BJ (cell line): Measurements from ENCODE around the gene TRANK1.

GRCh38 chr3:36618327-36618560 is 146.1 kb downstream of the DCLK3 start:
- CAGE, long polyA plus RNA, result no peak
- RRBS, result no CpG with 5 or more reads among the region's 2 CpGs

DNA sequence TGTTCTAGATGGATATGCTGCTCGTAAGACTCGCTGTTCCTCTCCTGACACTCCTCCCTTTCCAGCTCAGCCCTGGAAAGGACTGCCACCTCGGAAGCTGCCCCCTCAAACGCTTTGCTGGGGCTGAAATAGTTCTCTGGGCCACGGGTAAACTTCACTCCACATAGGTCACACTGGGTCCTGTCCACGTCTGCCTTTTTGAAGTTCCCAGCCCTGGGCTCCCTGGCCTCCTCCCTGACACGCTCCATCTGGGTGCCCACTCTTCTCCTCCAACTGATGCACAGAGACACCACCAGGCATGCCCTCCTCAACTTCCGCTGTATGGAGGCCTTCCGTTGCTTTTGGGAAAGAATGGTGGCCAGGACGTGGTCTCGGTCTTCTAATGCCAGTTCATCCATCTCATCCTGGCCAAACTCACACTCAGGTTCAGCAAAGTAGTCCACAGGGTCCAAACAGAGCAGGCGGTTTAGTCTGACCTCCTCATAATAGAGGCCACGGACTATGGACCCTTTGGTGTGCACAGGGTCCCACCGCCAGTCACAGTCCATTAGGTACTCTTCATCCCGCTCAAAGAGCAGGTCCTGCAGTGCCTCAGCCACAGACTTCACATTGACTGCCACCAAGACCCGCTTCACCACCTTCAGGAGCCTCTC is 66.9 kb upstream of the DCLK3 start:
- CAGE, long polyA plus RNA, result no peak
- RRBS, result no CpG with 5 or more reads among the region's 16 CpGs

- CAGE, long polyA plus RNA, result no peak
- RRBS, result 1% methylated on average over 46 of the region's 87 CpGs
These were observed at the start of gene TRANK1 for GRCh38 chr3:36944583-36945480. TRANK1 (minus strand) TSS chr3:36945054.

GRCh38 chr3:36969394-36970312 is 23.3 kb downstream of the EPM2AIP1 start:
- CAGE, long polyA plus RNA, result no peak
- RRBS, result no CpG with 5 or more reads among the region's 7 CpGs

DNA sequence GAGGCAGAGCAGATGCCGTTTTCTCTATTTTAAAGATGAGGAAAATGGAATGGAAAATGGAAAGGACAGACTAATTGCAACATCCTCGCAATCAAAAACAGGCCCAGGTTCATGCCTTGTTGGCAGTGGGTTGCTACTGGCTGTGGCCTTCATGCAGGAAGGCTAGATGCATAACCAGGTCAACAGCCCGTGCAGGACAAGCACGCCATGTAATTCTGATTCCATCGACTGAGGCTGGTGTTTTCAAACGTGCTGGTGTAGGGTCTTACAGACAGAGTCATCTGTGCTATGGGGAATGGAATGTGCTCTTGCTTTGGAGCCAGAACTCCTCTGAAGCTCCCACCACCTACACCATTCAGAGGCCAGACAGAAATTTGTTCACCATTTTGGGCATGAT is 37.9 kb downstream of the MLH1 start:
- CAGE, long polyA plus RNA, result no peak
- RRBS, result no CpG with 5 or more reads among the region's 6 CpGs

- CAGE, long polyA plus RNA, result no peak
These were observed 90.2 kb downstream of the MLH1 start for GRCh38 chr3:37083595-37083832.

DNA sequence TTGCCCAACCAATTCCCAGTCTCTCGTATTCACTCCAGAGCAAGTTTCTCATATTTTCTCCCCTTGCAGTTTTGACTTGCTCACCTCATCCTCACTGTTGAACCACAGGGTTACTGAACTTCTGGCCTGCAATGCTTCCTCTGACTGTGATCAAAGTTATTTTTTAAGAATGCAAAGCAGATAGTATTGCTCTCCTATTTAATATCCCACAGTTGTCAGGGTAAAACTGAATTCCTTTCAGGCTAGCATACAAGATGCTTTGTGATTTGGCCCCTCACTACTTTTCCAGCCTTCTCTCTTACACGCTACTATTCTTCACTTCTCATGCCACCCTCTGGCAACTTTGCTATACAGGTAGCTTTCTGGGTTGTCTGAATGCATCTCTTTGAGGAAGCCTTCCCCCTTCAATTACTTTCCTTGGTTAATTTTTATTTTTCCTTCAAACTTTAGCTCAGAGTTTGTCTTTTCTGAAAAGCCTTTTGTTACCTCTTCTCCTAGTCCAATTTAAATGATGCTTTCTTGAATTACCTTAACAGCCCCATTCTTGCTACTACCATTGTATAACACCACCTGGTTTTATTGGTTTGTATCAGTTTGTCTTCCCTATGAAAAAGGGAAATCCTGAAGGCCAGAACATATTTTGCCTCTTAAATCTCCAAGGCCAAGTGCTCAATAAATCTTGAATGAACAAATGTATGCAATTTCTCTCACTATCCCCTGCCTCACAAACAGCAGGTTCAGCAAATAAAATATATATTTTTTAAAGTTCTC is 80.7 kb downstream of the LRRFIP2 start:
- CAGE, long polyA plus RNA, result no peak
- RRBS, result no CpG with 5 or more reads among the region's 2 CpGs

DNA sequence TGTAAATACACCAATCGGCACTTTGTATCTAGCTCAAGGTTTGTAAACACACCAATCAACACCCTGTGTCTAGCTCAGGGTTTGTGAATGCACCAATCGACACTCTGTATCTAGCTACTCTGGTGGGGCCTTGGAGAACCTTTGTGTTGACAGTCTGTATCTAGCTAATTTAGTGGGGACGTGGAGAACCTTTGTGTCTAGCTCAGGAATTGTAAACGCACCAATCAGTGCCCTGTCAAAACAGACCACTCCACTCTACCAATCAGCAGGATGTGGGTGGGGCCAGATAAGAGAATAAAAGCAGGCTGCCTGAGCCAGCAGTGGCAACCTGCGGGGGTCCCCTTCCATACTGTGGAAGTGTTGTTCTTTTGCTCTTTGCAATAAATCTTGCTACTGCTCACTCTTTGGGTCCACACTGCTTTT is 9.5 kb upstream of the GOLGA4 start:
- CAGE, long polyA plus RNA, result no peak
- RRBS, result no CpG with 5 or more reads among the region's 5 CpGs

GRCh38 chr3:37302519-37303336 is 59.7 kb downstream of the GOLGA4 start:
- CAGE, long polyA plus RNA, result no peak
- RRBS, result no CpG with 5 or more reads among the region's 2 CpGs

- CAGE, long polyA plus RNA, result no peak
- RRBS, result no CpG with 5 or more reads among the region's 3 CpGs
These were observed 75.9 kb downstream of the GOLGA4 start for GRCh38 chr3:37318841-37319430.

GRCh38 chr3:37323949-37324396 is 80.9 kb downstream of the GOLGA4 start:
- CAGE, long polyA plus RNA, result no peak
- RRBS, result no CpG with 5 or more reads among the region's 3 CpGs

DNA sequence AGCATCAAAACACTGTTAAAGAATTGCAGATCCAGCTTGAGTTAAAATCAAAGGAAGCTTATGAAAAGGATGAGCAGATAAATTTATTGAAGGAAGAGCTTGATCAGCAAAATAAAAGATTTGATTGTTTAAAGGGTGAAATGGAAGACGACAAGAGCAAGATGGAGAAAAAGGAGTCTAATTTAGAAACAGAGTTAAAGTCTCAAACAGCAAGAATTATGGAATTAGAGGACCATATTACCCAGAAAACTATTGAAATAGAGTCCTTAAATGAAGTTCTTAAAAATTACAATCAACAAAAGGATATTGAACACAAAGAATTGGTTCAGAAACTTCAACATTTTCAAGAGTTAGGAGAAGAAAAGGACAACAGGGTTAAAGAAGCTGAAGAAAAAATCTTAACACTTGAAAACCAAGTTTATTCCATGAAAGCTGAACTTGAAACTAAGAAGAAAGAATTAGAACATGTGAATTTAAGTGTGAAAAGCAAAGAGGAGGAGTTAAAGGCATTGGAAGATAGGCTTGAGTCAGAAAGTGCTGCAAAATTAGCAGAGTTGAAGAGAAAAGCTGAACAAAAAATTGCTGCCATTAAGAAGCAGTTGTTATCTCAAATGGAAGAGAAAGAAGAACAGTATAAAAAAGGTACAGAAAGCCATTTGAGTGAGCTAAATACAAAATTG is 83.3 kb downstream of the GOLGA4 start:
- CAGE, long polyA plus RNA, result no peak
- RRBS, result no CpG with 5 or more reads among the region's 1 CpG

GRCh38 chr3:37377008-37377500 is 74.9 kb upstream of the ITGA9 start:
- CAGE, long polyA plus RNA, result no peak
- RRBS, result no CpG with 5 or more reads among the region's 1 CpG

GRCh38 chr3:37385692-37386376 is 66.1 kb upstream of the ITGA9 start:
- CAGE, long polyA plus RNA, result no peak
- RRBS, result no CpG with 5 or more reads among the region's 7 CpGs

DNA sequence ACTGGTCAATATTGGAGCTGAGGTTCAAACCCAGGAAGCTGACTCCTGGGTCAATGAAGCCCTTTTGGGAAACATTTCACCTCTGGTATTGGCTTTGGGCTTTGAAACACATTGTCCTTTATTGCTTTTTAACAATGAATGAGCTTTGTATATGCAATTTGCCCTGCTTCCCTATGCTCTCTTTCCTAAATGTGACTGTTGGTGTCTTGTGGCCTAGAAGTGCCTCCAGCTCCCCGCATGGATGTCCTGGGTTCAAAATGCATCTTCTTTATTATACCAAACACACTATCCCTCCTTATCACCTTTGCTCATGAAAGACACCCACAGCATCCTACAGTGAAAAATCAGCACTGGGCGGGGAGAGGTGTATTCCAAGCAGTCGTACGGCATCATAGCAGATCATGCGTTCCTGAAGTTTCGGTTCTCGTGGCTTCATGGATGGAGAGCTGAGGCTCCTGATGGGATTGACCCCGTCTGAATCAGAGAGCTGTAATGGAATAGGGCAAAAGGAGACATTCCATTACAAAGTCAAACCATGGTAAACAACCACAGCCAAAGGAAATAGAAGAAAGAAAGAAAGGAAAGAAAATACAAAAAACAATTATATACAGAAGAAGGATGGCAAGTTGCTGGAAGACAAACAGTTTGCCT is 19.4 kb upstream of the ITGA9 start:
- CAGE, long polyA plus RNA, result no peak
- RRBS, result no CpG with 5 or more reads among the region's 8 CpGs

GRCh38 chr3:37580204-37580937 is 128.4 kb downstream of the ITGA9 start:
- CAGE, long polyA plus RNA, result no peak
- RRBS, result no CpG with 5 or more reads among the region's 7 CpGs

GRCh38 chr3:37906116-37906850 is 44.6 kb downstream of the CTDSPL start:
- CAGE, long polyA plus RNA, result no peak
- RRBS, result no CpG with 5 or more reads among the region's 7 CpGs

DNA sequence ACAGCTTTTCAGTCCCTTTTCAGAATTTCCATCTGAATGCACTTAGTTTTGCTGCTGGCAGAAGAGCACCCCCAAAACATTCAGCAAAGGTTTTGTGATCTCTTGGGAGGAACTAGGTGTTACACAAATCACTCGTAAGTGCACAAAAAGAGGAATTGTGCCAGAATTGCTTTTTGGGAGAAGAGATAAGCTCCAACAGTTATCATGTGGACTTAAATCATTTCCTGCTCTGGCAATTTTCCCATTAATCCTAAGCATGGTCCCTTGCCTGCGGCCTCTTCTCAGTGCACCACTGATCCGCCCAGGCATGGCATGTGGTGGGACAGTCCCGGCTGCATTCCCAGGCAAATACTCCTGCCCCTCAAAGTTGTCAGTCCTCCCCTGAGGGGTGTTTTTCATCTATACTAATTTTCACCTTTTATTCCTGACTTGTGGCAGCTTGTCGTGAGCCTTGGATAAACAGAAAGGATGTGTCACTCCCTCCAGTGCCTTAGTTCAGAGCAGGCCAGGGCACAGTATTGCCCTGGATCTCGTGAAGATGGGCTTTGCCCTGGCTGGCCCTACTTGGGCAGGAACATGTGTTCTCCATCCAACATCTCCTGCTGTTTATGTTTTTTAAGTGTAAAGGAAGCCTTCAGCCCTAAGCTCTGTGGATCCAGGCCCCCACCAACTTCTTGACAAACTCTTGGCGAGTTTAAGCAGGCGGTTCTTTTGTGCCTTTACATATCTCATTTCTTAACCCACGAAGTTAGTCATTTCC is 44.6 kb upstream of the VILL start:
- CAGE, long polyA plus RNA, result no peak
- RRBS, result no CpG with 5 or more reads among the region's 9 CpGs

GRCh38 chr3:37955905-37956357 is 34.7 kb upstream of the VILL start:
- CAGE, long polyA plus RNA, result no peak
- RRBS, result no CpG with 5 or more reads among the region's 3 CpGs

- CAGE, long polyA plus RNA, result no peak
- RRBS, result no CpG with 5 or more reads among the region's 15 CpGs
These were observed 15.5 kb downstream of the ACAA1 start for GRCh38 chr3:38121232-38122015.